ENCODE data around the gene ITLN2.

- PRO-cap: no peak
Measured at GRCh38 chr1:160427807-160428447, 27.6 kb downstream of the VANGL2 start.

DNA sequence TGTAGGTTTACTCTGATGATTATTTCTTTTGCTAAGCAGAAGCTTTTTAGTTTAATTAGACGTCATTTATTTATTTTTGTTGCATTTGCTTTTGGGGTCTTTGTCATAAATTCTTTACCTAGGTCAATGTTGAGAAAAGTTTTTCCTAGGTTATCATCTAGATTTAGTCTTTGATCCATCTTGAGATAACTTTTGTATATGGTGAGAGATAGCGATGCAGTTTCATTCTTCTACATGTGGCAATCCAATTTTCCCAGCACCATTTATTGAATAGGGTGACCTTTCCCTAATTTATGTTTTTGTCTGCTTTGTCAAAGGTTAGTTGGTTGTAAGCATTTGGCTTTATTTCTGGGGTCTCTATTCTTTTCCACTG is 43.7 kb downstream of the VANGL2 start:
- PRO-cap: no peak

GRCh38 chr1:160453473-160454028 is 53.2 kb downstream of the VANGL2 start:
- PRO-cap: no peak

DNA sequence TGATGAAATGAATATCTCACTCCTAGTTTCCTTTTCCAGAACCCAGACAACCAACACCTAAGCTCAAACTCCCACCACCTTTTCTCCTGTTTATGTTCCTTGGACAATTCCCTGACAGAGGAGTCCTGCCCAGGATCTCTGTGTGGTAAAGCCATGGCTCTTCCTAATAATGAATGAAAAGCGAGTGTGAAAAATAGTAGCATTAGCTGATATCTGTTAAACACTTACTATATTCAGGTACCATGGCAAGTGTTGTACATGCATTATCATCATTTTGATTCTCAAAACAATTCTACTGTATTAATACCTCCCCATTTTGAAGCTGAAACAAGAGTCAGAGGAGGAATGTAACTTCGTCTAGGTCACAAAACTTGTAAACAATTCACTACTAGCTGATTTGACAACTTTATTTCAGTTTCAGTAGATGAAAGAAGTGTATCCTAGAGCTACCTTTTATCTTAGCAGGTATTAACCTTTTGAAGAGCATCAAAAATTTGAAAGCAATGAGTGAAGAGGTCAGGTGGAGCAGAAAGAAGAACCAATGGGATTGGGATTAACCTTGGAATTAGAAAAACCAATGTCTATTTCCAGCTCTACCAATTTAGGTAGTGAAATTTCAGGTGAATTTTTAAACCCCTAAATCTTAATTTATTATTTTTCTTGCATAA is 1.7 kb downstream of the CD84 start:
- PRO-cap: no peak

DNA sequence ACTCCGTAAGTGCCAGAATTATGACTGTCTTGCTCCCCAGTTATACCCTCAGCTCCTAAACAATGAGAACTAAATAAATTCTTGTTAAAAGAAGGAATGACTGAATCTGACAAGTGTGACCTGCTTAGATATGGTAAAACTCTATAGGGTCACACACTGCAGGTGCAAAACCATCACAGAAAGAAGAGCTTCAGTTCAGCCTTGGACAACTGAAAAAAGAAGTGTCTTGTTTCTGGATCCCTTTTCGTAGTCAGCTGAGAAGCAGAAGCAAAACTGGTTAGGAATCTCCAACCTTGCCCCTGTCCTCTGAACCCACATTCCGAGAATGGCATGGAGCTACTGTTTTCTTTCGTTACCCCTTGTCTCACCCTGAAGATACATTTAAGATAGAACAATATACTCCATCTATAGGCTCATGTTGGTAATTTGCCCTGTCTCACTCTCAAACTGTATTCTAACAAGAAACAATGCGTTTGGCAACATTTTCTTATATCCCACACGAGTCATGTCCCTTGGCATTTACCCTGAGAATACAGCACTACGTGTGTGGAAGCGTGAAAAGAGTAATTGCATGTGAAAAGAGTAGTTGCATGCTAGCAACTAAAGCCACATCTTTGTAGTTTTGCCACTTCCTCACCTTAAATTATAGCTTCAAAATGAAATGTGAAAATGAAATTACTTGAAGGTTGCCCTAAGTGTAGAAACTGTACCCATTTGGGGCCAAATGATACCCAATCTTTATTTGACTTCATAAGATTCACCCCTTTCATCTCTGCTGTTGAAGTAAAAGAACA is 5.2 kb downstream of the SLAMF7 start:
- PRO-cap: no peak

- PRO-cap: no peak
Measured at GRCh38 chr1:160801067-160801414, 5.1 kb downstream of the LY9 start.

DNA sequence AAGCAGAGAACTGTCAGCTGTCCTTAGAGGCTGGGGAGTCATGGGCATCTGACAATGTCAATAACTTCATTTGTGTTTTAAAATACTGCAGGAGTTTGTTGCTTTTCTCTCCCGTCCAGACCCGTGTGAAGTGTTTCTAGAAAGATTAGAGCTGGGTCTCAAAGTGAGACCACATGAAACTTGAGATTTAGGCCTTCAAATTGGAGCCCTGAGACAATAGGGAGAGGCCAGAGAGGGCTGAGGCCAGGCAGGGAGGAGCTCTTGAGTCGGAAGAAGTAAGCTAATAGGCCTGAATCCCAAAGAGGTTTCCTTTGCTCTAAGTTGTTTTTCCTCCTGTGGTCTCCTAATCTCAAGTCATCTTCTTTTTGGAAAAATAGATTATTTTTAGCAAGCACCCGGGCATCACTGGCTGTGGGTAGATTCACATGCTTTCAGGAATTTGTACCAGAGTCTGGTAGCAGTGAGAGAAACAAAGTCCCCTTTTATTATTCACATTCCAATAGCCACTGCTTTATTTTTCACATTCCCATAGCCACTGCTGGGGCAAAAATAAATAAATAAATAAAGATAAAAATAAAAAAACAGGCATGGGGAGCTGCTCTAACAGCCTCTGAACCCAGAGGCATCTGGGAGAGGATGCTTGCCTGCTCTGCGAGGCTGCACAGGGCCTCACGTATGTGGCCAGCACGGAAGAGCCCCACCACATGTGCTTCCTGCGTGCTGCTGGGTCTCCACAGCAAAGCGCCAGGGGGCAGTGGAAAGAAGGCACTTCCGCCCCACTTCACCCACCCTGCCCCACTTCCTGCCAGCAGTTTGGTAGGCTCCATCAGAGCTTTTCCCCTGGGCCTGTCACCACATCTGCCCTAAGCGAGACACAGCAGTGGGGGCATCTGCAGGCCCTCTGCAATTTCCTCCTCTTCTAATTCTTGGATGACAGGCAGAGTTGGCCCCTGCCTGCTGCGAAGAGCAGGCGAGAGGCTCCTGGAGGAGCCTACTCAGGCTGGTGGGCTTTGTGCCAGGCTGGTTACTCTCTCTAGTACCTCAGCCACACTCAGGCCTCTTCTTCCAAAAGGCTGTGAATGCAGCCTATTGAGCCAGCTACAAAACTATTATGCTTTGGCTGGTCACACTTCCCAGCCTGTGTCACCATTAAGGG is 25.4 kb downstream of the CD244 start:
- PRO-cap: no peak

DNA sequence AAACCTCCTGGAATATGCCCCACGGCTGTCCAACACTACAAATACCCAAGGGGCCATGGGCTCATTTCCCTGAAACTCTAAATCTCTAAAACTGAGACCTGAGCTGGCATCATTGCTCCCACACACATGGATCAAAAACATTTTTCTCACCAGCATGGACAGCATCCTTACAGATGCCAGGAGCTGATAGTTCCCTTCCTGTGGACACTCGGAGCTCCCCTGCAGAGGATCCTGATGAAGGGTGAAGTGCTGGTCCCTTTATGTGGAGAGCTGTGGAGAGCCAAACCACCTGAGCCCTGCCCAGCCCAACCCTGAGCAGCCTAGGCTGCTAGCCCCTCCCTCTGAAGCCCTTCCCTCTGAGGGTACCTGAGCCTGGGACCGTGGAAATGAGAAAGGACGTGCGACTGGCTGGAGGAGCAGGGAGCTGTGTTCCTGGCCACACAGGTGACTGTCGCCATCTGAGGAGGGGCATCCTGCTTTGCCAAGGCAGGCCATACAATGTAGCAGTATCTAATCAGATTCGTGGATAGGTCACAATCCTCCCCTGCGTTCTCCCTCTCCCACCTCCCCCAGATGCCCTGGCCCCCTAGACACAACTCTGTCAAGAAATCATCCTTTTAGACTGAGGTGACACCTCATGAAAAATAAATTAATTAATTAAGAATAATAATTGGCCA is at the start of gene ITLN2:
Gene ITLN2 (minus strand): TSS at position 233 of the 677 bp plus-strand sequence.
- PRO-cap: no peak

- PRO-cap: no peak
Measured at GRCh38 chr1:160996896-160997926, 23.7 kb downstream of the F11R start.

GRCh38 chr1:161019990-161020411 is 951 bp downstream of the F11R start:
- PRO-cap: no peak

DNA sequence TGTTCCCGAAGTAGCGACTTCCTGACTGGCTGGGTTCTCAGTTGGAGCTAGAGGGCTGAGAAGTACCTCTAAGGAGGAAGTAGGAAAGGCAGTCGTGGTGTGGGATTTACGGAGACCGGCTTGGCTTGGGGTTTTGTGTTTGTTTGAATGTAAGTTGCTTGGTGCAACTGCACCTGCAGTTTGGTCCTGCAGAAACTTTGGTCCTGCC is 372 bp upstream of the F11R start:
- PRO-cap: bidirectional peak, plus-strand start at position 91 of the sequence, minus-strand start outside the sequence

GRCh38 chr1:161044883-161045750 is 660 bp downstream of the USF1 start:
- PRO-cap: bidirectional peak, plus-strand start at chr1:161045033, minus-strand start at chr1:161044983; bidirectional peak, plus-strand start at chr1:161045088, minus-strand start at chr1:161045145; bidirectional peak, plus-strand start at chr1:161045463, minus-strand start at chr1:161045455

GRCh38 chr1:161085149-161086029 is 4.0 kb downstream of the NECTIN4 start:
- PRO-cap: no peak

GRCh38 chr1:161133190-161133400 is 628 bp upstream of the DEDD start:
- PRO-cap: bidirectional peak, plus-strand start at chr1:161133265, minus-strand start at chr1:161133235

- PRO-cap: unidirectional peak, minus-strand start at chr1:161133526
Measured at GRCh38 chr1:161133401-161133841, 954 bp upstream of the DEDD start.

GRCh38 chr1:161197744-161198168 is 1.1 kb downstream of the ADAMTS4 start:
- PRO-cap: no peak

DNA sequence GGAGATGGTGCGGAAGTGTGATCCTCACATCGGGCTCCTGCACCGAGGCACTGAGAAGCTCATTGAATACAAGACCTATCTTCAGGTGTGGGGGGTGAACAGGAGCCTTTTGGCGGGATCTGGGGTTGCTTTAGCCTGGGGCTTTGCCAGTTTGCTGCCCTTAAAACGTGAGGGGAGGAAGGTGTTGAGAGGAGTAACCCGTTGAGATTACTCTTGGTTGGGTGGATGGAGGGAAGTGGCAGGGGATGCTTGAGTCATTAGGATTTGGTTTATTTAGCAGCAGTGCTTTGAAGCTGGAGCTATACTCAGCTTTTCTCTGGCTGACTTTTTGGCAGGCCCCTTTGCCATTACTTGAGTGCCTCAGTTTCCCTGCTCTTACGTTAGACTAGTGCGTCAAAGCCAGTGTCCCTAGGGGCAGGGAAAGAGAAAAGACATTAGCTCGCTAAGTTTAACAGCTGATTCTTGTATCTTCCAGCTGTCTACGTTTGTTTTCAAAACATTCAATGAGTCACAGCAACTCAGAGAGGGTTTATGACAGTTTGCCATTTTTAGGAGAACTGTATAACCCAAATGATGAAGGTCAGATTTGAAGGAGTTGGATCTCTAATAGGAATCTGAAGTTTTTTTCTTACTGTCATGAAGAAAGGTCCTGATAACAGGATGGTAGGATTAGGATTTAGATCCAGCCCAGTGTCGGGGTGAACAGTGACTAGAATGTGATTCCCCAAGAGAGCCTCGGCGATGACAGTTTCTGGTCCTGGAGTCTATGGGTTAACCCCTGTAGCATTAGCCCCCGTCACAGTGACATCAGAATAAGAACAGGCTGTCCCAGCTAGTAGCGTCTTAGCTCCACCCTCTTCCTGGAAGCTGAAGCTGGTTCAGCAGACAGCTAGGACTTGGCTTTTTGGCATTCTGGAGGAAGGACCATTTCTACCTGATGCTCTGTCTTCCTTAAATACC is 4.6 kb downstream of the NDUFS2 start:
- PRO-cap: unidirectional peak, plus-strand start at position 899 of the sequence

GRCh38 chr1:161313433-161314058 is 635 bp upstream of the SDHC start:
- PRO-cap: no peak

GRCh38 chr1:161517846-161518400 is 6.4 kb upstream of the HSPA6 start:
- PRO-cap: no peak

- PRO-cap: no peak
Measured at GRCh38 chr1:161819418-161819921, 53.4 kb downstream of the ATF6 start.